H1 (cell line): ENCODE measurements around a stretch of chr10.

CAGE:
- cytosol, long polyA plus RNA = no peak
- long polyA plus RNA = no peak
- nucleus, long polyA plus RNA = no peak
These were observed 1.4 kb upstream of the CYP2C8 start for GRCh38 chr10:95070817-95071028.

- RRBS = no CpG with 5 or more reads among the region's 3 CpGs
CAGE:
- cytosol, long polyA plus RNA = no peak
- long polyA plus RNA = no peak
- nucleus, long polyA plus RNA = no peak
These were observed 1.9 kb downstream of the PDLIM1 start for GRCh38 chr10:95288909-95289218.

- RRBS = no CpG with 5 or more reads among the region's 7 CpGs
CAGE:
- cytosol, long polyA plus RNA = no peak
- long polyA plus RNA = no peak
- nucleus, long polyA plus RNA = no peak
These were observed 1.2 kb downstream of the PDLIM1 start for GRCh38 chr10:95289465-95290055.

- RRBS = 53% methylated on average over 5 of the region's 11 CpGs
CAGE:
- cytosol, long polyA plus RNA = no peak
- long polyA plus RNA = no peak
- nucleus, long polyA plus RNA = no peak
These were observed 554 bp upstream of the PDLIM1 start for GRCh38 chr10:95291384-95291729.

DNA sequence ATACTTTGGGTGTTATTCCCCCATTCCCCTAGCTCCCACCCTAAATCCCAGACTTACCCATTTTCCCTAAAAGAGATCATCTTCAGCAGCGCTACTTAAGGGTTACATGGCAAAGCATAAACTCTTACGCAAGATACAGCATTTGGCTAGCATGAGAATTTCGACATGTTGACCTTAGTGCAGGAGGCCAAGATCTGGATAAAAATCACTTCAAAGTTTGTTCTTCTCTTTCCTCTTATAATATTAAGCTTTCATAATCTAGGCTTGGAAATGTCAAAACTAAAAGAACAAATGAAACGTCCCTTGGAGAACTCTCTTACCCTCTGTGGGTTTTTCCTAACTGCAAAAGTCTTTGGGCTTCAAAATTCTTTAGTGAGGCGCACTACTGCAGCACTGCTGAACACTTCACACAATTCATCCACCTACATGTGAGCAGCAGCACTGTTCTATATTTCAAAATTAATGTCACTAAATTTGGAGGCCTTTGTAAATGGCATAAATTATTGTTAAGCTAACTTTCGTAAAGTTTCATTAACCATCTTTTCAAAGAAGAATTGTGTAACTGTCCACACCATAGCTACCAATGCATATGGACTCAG lies 59.6 kb upstream of the PDLIM1 start:
- RRBS = no CpG with 5 or more reads among the region's 6 CpGs
CAGE:
- cytosol, long polyA plus RNA = no peak
- long polyA plus RNA = no peak
- nucleus, long polyA plus RNA = start-site peak on the minus strand centred at position 25 of the sequence, 10 bp wide, 13 reads

- RRBS = no CpG with 5 or more reads among the region's 7 CpGs
CAGE:
- cytosol, long polyA plus RNA = no peak
- long polyA plus RNA = no peak
- nucleus, long polyA plus RNA = no peak
These were observed 130.8 kb downstream of the SORBS1 start for GRCh38 chr10:95430381-95430813.

DNA sequence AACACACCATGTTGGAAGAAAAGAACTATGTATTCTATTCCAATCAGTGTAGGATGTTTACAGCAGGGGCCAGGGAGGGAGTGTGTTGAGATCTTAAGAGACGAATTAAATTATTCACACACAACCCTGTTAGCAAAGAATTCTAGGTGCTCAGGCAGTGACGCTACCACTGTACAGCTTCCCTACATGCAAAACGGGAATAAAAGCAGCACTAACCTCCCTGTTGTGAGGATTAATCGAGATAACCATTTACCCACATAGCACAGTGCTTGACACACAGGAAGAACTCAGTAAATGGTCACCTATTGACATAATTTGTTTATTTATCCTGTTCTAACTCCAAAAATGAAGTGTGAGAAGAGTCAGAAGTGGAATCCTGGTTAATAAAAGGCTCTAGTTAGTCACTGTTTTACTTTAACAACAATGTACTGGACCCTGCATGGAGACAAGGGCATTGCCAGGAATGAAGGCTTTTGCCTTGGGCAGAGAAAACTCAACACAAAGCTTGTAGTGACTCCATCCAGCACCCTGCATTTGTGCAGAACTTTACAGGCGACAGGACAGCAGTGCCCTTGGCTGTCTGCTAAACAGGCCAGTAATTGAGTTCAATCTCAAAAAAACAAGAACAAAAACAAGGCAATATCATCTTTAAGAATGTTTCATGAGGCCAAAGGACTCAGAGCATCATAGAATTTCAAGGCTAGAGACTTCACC lies 103.8 kb downstream of the SORBS1 start:
- RRBS = no CpG with 5 or more reads among the region's 5 CpGs
CAGE:
- cytosol, long polyA plus RNA = no peak
- long polyA plus RNA = no peak
- nucleus, long polyA plus RNA = no peak

DNA sequence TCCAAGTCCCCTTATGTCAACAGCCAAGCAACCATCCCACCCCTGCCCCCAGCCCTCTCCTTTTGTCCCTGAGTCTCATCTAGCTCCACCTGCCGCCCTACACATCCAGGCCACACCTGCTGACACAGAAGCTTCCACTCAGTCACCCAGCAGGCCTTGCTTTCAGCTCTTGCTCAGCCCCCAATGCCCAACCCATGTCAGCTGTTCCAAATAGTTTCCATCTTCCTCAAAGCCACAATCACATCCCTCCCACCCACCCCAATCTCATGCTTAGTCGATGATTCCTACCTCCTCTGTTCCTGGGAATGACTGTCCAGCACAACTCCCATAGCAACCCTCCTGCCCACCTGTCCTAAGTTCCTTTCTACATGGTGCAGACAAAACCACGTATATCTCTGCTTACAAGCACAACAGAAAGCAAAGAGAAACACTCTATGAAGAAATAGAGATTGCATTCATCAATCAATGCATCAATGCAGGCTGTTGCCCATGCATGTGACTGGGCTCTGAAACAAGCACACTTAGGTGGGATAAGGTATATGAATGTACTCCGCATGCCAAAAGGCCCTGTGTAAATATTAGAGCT lies 79.9 kb downstream of the SORBS1 start:
- RRBS = no CpG with 5 or more reads among the region's 4 CpGs
CAGE:
- cytosol, long polyA plus RNA = no peak
- long polyA plus RNA = no peak
- nucleus, long polyA plus RNA = no peak

- RRBS = no CpG with 5 or more reads among the region's 9 CpGs
CAGE:
- cytosol, long polyA plus RNA = no peak
- long polyA plus RNA = no peak
- nucleus, long polyA plus RNA = no peak
These were observed 52.4 kb downstream of the SORBS1 start for GRCh38 chr10:95508439-95509488.

- RRBS = no CpG with 5 or more reads among the region's 6 CpGs
CAGE:
- cytosol, long polyA plus RNA = no peak
- long polyA plus RNA = no peak
- nucleus, long polyA plus RNA = no peak
These were observed 24.4 kb downstream of the SORBS1 start for GRCh38 chr10:95536676-95537257.

GRCh38 chr10:95538910-95539397 lies 22.2 kb downstream of the SORBS1 start:
- RRBS = no CpG with 5 or more reads among the region's 3 CpGs
CAGE:
- cytosol, long polyA plus RNA = no peak
- long polyA plus RNA = no peak
- nucleus, long polyA plus RNA = no peak

DNA sequence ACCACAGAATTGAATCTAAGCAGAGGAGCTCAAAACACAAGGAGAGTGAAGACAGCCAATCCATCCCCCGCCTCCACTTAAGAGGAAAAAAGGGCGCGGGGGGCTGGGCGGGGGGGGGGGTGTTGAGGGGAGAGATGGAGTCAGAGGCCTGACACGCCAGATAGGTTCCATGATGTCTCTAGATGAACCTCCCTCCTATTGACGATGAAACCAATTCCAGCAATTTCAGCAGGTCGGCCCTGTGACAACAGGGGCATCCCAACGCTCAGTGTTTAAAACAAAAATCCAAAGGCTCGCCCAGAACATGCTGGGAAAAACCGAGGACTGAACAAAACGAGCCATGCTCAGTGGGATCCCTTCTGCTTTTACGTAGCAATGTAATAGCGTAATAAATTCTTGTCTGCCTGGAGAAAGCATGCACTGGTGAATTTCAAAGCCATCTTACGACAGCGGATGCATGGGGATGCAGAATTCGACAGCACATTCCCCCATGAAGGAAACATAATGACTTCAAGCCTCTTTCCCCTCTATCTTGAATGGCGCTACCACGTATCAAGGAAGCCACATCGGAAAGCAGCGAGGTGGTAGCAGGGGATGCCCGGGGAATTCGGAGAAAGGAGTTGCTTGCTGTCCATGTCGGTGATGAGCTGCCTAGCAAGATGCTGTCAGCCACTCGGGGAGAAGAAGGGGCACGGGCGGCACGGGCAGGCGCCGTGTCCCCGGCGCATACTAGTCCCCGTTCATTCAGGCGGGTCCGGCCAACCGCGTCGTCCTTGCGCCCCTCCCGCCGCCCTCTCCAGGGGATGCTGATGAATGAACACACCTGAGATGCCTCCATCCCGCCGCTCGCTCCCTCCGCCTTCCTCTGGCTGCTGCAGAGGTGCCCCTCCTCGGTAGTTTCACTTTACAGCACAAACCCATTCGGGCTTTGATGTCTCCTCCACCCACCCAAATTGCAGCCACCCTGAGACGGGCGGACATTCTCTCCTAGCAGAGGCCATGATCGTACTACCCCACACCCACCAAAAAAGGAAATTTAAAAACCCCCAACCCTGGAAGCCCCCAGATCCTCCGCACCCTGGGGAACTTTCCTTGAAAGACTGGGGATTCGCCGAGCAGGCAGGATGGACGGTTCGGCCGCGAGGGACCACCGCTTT lies 817 bp downstream of the SORBS1 start:
- RRBS = 0% methylated on average over 1 of the region's 57 CpGs
CAGE:
- cytosol, long polyA plus RNA = no peak
- long polyA plus RNA = no peak
- nucleus, long polyA plus RNA = no peak

- RRBS = no CpG with 5 or more reads among the region's 2 CpGs
CAGE:
- cytosol, long polyA plus RNA = no peak
- long polyA plus RNA = no peak
- nucleus, long polyA plus RNA = no peak
These were observed 10.4 kb downstream of the ALDH18A1 start for GRCh38 chr10:95645936-95646640.

GRCh38 chr10:95663417-95664048 lies 7.0 kb upstream of the ALDH18A1 start:
- RRBS = no CpG with 5 or more reads among the region's 2 CpGs
CAGE:
- cytosol, long polyA plus RNA = no peak
- long polyA plus RNA = no peak
- nucleus, long polyA plus RNA = no peak

- RRBS = no CpG with 5 or more reads among the region's 13 CpGs
CAGE:
- cytosol, long polyA plus RNA = no peak
- long polyA plus RNA = no peak
- nucleus, long polyA plus RNA = no peak
These were observed 471 bp upstream of the CCNJ start for GRCh38 chr10:96042961-96043263.

GRCh38 chr10:96267261-96267727 lies 4.1 kb downstream of the BLNK start:
- RRBS = no CpG with 5 or more reads among the region's 4 CpGs
CAGE:
- cytosol, long polyA plus RNA = no peak
- long polyA plus RNA = no peak
- nucleus, long polyA plus RNA = no peak

DNA sequence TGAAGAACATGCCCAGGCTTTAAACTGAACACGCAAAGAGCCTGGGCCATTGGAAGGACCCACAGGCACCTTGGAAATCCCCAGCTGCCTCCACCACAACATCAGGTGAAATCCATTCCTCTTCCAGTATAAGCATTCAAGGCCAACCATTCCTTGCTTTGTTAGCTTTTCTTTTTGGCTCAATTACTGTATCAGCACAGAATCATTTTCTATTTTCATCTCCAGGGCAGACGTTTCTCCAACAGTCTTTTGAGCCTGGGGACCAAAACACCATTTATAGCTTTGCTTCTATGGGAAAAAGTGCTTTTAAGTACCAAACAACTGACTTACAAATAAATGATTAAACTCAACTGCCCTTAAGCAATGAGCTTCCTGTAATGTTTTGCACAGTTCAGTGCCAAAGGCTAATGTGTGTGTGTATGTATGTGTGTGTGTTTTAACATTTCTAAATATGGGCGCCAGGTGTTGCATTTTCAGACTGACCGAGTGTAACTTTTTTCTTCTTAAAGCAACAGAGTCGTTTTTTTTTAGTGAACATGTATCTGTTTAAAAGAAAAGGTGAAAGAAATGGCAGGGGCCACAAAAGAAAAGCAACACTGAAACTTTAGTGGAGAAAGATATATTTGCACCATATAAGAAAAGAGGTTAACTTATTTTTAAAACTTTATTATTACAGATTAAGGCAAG lies 16.3 kb upstream of the BLNK start:
- RRBS = no CpG with 5 or more reads among the region's 5 CpGs
CAGE:
- cytosol, long polyA plus RNA = no peak
- long polyA plus RNA = no peak
- nucleus, long polyA plus RNA = no peak

GRCh38 chr10:96306347-96307069 lies 2.3 kb downstream of the DNTT start:
- RRBS = no CpG with 5 or more reads among the region's 11 CpGs
CAGE:
- cytosol, long polyA plus RNA = no peak
- long polyA plus RNA = no peak
- nucleus, long polyA plus RNA = no peak

- RRBS = no CpG with 5 or more reads among the region's 3 CpGs
CAGE:
- cytosol, long polyA plus RNA = no peak
- long polyA plus RNA = no peak
- nucleus, long polyA plus RNA = start-site peak on the minus strand at chr10:96555359-96555463, 22 reads
These were observed 31.7 kb downstream of the TM9SF3 start for GRCh38 chr10:96554810-96555797.

DNA sequence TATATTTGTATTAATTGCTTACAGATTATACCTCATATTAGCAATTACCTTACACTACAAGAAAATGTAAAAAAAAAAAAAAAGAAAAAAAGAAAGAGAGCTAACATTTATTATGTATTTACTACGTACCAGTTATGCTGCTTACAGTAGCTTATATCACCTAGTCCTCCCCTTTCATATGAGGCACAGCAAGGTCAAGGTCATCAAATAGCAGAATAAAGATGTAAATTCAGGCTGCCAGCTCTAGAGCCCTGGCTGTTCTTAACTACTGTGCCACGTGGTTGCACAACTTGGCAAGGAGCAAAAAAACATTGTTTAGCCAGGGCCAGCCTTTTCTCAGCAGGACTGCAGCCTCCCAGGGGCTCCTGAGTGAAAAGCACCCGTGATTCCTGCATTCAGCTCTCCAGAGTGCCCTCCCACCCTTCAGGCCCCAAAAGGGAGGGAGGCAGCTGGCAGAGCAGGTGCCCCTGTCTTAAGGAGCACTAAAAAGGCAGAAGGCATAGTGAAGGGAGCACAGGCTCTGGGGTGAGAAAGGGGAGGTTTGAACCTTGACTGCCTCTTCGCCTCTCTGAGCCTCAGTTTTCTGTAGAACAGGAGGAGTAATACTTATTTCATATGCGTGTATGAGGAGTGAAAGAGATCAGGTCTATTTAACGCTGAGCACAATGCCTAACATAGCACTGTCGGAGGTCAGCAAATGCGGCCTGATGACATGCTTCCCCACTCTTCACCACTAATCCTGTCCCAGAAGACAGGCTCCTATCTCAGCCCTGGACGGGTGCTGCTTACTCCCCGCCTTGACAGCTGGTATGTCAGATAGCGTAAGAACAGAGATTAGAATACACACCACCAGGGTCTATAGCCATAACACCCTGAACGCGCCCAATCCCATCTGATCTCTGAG lies 32.0 kb upstream of the TM9SF3 start:
- RRBS = no CpG with 5 or more reads among the region's 13 CpGs
CAGE:
- cytosol, long polyA plus RNA = no peak
- long polyA plus RNA = no peak
- nucleus, long polyA plus RNA = no peak